Daoy (cell line): ENCODE measurements around a stretch of chr11.

- RAMPAGE, long total RNA: no peak
Observed at GRCh38 chr11:69450856-69451193, 156.9 kb downstream of the MYEOV start.

- RAMPAGE, long total RNA: no peak
Observed at GRCh38 chr11:69471220-69471703, 169.7 kb upstream of the CCND1 start.

GRCh38 chr11:69515194-69515617 is 125.8 kb upstream of the CCND1 start:
- RAMPAGE, long total RNA: no peak

GRCh38 chr11:69524596-69525077 is 116.3 kb upstream of the CCND1 start:
- RAMPAGE, long total RNA: no peak

DNA sequence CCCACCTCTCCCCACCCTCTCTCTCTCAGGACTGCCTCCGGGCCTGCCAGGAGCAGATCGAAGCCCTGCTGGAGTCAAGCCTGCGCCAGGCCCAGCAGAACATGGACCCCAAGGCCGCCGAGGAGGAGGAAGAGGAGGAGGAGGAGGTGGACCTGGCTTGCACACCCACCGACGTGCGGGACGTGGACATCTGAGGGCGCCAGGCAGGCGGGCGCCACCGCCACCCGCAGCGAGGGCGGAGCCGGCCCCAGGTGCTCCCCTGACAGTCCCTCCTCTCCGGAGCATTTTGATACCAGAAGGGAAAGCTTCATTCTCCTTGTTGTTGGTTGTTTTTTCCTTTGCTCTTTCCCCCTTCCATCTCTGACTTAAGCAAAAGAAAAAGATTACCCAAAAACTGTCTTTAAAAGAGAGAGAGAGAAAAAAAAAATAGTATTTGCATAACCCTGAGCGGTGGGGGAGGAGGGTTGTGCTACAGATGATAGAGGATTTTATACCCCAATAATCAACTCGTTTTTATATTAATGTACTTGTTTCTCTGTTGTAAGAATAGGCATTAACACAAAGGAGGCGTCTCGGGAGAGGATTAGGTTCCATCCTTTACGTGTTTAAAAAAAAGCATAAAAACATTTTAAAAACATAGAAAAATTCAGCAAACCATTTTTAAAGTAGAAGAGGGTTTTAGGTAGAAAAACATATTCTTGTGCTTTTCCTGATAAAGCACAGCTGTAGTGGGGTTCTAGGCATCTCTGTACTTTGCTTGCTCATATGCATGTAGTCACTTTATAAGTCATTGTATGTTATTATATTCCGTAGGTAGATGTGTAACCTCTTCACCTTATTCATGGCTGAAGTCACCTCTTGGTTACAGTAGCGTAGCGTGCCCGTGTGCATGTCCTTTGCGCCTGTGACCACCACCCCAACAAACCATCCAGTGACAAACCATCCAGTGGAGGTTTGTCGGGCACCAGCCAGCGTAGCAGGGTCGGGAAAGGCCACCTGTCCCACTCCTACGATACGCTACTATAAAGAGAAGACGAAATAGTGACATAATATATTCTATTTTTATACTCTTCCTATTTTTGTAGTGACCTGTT is 10.5 kb downstream of the CCND1 start:
- RAMPAGE, long total RNA: no peak

DNA sequence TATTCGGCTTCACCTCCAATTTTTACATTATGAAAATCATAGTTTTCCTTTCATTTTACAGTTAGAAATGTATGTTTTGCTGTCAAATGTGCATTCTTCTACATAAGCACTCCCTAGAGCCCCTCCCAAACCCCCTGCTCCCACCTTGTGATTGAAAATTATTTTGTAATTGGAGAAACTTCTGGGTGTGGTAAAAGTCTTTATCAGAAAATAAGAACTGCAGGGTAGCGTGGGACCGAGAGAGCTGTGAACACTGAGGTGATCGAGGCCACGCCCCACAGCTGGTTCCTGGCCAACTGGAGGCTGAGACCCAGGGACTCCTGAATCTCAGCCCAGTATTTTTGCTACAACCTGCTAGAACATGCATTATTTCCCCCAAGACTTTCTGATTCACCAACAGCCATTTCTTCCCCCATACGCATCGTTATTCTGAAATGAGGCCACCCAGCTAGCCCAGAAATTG is 3.2 kb upstream of the FGF19 start:
- RAMPAGE, long total RNA: no peak

DNA sequence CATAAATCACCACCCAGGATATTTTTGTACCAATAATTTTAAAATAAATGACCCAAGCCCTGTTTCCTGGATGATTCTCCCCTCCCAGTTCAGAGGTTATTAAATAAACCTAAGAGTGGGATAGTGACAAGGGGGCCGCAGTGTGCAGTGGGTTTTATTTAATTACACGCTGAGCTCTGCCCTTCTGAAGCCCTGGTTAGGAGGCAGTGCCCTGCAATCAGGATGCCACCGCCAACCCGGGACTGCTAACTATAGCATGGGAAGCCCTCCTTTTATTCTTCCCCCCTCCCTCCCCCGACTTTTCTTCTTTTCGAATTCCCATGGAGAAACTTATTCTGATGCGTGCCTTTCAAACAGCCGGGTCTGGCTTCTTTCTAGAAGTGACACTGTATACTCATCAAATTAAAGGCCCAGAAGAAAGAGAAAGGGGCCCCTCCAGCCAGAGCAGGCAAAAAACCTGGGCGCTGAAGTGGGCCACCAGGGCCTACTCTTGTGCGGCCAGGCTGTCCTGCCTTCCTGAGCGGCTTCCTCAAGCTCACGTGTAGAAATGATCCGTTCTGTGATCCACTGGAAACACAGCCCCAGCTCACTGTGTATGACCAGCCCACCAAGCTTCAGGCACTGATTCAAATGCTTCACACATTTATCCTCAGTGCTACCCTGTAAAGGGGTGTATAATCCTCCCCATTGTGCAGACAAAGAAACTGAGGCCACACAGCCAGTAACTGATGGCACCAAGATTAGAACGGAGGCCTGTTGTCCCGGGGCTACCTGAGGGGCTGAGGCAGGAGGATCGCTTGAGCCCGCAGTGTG is 91.2 kb upstream of the ANO1 start:
- RAMPAGE, long total RNA: no peak

GRCh38 chr11:69987845-69988881 is 90.0 kb upstream of the ANO1 start:
- RAMPAGE, long total RNA: no peak

- RAMPAGE, long total RNA: no peak
Observed at GRCh38 chr11:70080589-70081130, 2.5 kb downstream of the ANO1 start.

DNA sequence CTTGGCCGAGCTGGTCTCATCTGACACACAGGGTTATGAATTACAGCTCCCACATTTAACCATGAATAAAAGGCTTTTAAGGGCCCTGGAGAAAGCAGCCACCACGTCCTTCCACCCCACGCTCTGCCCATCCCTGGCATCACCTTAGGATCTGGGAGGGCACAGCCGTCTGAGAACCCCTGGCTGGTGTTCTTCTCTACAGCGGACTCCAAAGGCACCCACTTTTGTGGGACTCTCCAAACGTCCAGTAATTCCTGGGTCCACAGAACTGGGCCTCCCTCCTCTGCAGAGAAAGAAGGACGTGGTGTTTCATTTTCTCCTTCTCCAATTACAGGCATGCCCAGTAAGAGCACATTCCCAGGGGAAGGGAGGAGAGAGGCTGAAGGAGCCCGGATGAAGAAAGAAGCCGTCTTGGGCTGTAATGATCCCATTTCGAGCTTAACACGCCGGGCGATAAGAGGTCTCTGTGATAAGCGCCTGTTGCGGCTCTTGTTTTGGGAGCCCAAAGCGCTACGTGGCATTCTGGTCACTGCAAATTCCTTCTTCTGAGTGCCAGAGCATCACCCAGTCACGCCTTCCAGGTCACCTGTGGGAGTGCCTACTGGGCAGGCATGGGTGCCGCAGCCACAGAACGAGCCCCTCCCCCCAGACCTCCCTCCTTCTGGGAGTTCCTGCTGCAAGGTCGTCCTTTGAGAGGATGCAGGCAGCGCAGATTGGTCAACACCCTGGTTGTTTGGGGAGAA is 57.4 kb downstream of the ANO1 start:
- RAMPAGE, long total RNA: no peak

DNA sequence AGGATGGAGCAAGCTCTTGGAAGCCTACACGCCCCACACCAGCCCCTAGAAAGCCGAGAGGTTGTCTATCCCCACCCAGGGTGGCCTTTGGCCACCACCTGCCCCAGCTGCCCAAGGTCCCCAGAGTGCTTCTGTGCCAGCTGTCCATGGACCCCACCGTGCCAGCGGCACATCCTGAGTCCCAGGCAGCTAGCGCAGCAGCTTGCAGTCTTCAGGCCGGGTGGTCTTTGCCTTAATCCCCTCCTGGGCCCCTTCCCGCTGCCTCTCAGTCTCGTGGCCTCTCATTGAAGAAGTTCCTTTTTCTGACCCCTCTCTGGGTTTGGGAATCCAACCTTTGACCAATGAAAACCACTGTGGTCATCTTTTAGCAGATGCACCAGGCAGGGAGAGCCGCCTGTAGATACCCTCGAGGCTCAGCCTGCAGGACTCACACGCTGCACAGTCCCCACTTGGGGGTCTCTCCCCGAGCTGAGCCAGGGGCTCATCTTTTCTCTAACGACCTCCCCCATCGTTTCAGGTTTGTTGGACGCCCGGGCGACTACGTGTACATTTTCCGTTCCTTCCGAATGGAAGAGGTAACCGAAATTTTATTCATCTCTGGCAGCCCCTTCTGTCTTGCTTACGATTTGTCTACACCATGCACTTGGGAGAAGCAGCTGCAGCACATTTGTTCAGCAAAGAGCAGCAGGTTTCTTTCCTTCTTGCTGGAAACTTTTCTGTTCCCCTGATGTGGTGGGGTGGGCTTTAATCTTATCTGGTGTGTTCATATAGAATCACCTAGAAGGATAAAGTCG is 40.1 kb upstream of the FADD start:
- RAMPAGE, long total RNA: no peak

DNA sequence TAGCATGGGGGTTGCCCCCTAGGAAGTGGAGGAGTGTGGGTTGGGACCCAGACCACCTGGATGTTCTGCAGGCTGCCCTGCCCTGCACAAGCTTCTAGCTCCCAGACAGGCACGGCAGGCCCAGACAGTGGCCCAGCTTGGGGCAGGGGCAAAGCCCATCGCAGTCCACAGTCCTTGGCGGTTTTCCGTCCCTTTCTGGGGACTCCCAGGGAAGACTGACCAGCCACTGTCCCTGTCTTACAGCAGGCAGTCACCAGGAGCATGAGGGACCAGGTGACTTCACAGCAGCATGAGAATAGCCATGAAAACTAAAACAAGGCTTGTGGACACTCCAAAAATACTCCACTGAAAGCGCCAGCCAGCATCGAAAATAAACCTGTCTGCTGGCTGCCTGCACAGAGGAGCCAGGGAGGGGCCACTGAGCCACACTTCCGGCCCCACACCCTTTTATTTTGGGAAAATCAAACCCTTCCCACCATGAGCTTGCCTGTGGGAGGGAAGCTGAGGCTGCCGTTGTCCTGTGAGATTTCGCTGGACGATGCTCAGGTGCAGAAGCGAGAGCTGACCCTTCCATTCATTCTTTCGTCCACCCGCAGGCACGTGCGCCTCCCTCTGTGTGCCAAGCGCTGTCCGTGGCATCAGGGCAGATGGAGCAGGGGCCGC is 27.9 kb downstream of the FADD start:
- RAMPAGE, long total RNA: no peak

DNA sequence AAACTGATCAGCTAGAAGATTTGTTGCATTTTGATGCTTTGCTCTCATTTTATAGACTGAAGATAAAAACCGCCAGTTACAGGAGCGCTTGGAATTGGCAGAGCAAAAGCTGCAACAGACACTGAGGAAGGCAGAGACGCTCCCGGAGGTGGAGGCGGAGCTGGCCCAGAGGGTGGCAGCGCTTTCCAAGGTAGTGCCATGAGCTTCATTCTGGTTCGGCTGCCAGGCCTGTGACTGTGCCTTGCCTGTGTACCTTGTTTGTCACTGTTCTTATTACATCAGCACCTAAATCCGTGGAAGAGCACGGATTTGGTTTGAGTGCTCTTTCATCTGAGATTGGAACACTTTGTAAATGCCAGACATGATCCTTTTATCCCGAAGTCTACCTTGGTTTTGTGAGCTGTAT is 61.4 kb downstream of the PPFIA1 start:
- RAMPAGE, long total RNA: no peak

DNA sequence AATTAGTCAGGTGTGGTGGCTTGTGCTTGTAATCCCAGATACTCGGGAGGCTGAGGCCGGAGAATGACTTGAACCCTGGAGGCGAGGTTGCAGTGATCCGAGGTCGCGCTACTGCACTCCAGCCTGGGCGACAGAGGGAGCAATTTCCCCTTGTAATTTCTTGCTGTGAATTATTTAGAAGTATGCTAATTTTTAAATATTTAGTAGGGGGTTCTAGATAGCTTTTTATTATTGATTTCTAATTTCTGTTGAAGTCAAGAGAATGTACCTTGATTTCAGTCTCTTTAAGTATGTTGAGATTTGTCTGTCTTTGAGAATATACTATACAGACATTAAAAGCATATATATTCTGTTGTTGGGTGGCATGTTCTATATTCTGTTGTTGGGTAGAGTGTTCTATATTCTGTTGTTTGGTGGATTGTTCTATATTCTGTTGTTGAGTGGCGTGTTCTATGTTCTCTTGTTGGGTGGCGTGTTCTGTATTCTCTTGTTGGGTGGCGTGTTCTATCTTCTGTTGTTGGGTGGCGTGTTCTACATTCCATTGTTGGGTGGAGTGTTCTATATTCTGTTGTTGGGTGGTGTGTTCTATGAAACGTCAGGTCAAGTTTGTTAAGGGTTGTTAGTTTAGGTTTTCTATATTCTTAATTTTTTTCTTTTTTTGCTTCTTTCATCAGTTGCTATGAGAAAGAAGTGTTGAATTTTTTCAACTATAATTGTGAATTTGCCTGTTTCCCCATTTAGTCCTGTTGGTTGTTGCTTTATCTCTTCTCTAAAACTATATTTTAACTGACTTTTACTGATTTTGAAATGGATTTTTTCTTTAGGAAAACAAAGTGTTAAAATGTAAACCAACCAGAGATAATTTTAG is 27.1 kb upstream of the CTTN start:
- RAMPAGE, long total RNA: no peak

GRCh38 chr11:70456226-70456803 is 58.0 kb downstream of the CTTN start:
- RAMPAGE, long total RNA: no peak

DNA sequence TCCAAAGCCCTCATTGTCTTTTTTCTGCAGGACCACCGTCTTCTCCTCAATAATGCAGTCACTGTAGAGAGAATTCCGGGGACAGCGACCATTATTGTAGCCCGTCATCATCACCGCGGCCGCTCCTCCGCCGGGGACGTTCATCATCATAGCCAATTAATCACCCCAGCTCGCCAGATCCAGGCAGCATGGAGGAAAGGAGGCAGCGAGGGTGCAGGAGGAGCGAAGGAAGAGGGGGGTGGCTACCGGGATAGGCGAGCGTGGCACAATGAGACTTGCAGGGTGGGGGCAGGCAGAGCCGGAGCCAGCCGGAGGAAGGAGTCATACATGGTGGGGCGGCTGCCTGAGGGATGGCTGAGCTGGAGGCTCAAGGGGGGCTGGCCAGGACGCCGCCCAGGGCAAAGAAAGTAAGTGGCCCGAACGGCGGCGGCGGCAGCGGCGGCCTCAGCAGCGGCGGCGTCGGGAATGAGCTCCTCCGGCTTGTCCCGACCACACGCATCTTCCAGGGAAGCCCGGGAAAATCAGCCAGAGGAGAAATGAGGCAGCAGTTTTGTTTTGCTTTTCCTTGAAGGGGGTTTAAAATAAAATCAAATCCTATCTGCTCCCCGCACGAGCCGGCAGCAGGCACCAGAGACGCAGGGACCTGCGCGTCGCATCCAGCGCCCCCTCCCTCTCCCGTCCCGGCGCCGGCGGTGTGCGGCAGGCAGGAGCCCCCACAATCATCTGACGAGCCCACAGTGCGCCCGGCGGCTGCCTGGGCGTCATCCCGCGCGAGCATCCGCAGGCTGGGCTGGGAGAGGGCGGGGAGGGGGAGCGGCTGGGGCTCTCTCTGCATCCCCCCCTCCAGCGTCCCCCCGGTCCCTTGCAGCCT is 263.5 kb downstream of the CTTN start:
- RAMPAGE, long total RNA: no peak

GRCh38 chr11:70662524-70663159 is 264.3 kb downstream of the CTTN start:
- RAMPAGE, long total RNA: no peak

DNA sequence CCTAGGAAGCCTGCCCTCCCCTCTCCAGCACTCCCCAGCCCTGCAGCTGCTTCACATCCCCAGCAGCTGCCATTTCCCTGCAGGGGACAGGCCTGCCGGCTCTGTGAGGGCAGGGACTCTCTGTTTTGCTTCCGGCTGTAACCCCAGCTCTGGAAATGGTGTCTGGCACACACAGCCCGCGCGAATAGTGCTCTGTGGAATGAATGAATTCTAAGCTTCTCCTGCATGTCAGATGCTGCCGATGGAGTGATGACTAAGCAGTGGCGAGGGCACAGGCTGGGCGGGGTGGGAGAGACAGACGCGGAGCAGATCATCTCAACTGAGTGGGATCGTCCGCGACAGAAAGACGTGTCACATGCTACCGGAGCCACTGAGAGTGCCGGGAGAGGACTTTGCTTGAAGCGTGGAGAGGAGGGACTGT is 334.4 kb downstream of the CTTN start:
- RAMPAGE, long total RNA: no peak

- RAMPAGE, long total RNA: no peak
Observed at GRCh38 chr11:70826326-70827189, 425.8 kb downstream of the SHANK2 start.

DNA sequence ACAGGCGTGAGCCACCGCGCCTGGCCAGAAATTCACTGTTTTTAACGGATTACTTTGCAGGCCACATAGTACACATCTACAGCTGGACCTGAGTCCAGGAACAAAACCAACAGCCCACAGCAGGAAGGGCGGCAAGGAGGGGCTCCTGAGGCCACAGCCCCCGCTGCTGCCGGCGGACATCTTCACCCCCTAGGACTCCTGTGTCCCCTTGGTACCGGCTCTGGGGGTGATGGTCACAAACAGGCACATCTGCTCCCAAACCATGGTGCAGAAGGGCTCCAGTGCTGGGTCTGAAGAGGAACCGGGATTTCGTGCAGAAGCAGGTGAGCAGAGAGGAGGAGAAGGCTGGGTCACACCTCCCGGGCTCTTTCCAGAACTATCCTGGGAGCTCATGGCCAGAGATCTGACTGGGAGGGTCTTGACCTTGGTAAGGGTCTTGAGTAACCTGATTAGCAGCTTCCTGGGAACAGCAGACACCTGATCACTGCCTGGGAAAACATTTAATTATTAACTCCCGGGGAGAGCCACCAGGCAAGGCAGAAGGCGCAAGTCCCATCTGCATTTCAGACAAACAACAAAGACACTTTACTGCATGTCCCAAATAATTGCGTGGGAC is 99.9 kb downstream of the SHANK2 start:
- RAMPAGE, long total RNA: no peak